LHCN-M2 (cell line): ENCODE data around the gene PLEKHA7.

GRCh38 chr11:12968592-12968810, 40.6 kb upstream of the RASSF10 start:
- RAMPAGE, long total RNA: no peak

GRCh38 chr11:13009784-13010879, 1.0 kb downstream of the RASSF10 start:
- RAMPAGE, long total RNA: no peak

GRCh38 chr11:13051331-13051738, 42.2 kb downstream of the RASSF10 start:
- RAMPAGE, long total RNA: no peak

GRCh38 chr11:13205388-13205794, 72.2 kb upstream of the BMAL1 start:
- RAMPAGE, long total RNA: no peak

DNA sequence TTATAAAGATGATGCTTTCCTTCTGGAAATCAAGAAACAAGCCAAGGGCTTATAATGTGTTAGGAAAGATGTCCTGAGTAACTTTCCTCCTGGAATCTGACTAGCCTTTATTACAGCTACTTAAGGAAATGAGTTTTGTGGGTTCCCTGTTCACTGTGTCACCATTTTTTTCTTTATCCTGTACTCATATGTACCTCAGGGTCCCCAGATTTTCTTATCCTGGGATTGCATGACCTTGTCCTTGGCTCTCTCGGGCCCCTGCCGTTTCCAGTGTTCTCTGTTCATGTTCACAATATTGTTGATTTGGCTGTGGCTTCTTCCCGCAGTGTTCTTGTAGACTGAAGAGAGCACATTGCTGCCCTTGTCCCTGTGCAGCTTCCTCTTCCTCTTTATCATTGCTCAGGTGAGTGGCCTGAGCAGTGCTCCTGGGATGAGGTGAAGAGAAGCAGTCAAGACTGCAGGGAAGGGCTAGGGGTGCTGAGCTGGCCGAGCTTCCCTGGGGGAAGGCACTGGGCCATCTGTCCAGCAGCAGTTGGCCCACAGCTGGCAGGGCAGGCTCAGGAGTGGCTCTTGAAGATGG, 17.1 kb downstream of the BMAL1 start:
- RAMPAGE, long total RNA: no peak

DNA sequence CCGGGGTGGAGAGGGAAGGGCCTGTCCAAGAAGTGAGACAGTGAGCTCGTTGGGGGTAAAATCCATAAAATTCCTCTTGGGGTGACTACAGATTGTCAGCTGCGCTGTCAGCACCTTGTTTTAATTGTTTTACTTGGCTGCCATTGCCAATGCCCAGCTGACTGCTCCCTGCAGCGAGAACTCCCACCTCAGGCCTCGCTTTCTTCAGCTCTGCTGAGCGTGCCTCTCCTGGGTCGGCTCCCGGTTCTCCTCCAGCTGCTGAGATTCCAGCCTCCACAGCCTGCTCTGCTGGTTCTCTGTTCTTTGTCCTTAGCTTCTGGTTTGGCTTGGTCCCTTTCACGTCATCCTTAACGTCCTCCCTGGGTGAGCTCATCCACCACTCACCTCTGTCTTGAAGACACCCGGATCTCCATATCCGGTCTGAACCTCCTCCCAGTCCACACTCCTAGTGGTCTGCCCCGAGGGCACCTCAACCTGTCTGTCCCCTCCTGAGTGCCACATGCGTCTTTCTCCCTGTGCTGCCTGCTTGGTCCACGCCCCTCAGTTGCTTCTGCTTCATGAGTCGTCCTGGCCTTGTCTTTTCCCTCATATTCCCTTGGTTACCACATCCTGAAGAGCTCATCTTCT, 35.5 kb downstream of the BMAL1 start:
- RAMPAGE, long total RNA: no peak

DNA sequence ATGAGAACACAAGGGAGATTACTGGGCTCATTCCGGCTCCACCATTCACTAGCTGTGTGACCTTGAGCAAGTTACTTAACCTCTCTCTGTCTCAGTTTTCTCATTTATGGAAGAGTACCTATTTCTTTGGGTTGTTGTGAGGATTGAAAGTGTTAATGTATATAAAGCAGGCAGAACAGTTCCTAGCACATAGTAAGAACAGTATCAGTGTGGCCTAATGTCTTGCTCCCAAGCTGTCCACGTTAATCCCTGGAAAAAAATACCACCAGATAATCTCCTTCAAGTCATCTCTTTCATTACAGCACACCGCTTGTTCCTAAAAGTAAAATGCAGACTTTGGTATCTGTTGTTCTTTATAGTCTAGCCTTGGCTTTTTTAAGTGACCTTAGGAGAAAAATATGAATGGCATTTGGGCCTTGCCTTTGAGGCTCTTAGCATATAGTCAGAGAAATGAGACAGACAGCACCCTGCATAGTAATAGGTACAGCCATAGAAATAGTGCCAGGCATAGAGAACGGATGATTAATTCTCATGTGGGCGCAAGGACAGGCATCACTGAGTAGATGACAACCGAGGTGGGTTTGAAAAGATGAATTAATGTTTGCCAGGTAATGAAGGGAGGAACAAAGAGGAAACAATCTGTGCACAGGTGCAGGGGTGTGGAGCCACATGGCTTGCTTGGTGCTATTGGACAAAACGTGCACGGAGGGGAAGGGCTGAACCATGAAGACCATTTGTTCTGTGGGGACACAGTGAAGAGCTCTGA, 90.3 kb downstream of the BMAL1 start:
- RAMPAGE, long total RNA: no peak

GRCh38 chr11:13669215-13669664, 772 bp downstream of the FAR1 start:
- RAMPAGE, long total RNA: no peak

GRCh38 chr11:13923772-13924578, 38.5 kb upstream of the SPON1 start:
- RAMPAGE, long total RNA: no peak

GRCh38 chr11:14237561-14237934, 121.4 kb downstream of the RRAS2 start:
- RAMPAGE, long total RNA: no peak

- RAMPAGE, long total RNA: start-site peak on the minus strand at chr11:14337093-14337130, 27 reads; start-site peak on the minus strand at chr11:14337229-14337347, 19 reads
Measured at GRCh38 chr11:14336762-14337764, 21.9 kb downstream of the RRAS2 start.

DNA sequence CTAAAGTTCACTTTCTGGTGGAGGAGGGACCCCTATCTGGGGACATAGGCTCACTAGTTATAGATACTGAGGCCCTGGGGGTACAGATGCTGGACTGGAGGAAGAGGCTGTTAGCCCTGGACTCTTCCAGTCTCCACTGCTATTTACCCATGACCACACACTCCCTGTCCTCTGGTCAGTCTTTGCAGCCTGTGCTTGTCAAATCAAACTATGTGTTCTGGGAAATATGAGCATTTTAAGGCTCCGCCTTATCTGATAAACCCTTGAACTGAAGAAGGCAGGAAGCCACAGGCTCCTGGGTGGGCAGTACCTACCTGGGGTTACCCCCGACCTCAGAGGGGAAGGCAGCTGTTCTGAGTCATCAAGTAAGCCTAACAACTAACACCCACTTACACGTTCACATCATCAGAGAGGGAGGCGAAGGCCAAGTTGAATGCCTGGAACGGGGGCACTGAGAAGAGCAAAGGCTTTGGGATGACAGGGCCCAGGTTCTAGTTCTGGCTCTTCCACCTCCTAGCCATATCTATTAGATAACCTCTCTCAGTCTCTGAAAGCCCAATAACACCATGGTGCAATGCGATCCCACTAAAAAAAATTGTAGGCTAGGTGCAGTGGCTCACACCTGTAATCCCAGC, 56.2 kb upstream of the RRAS2 start:
- RAMPAGE, long total RNA: no peak

GRCh38 chr11:14539914-14540671, 19.9 kb upstream of the PSMA1 start:
- RAMPAGE, long total RNA: no peak

DNA sequence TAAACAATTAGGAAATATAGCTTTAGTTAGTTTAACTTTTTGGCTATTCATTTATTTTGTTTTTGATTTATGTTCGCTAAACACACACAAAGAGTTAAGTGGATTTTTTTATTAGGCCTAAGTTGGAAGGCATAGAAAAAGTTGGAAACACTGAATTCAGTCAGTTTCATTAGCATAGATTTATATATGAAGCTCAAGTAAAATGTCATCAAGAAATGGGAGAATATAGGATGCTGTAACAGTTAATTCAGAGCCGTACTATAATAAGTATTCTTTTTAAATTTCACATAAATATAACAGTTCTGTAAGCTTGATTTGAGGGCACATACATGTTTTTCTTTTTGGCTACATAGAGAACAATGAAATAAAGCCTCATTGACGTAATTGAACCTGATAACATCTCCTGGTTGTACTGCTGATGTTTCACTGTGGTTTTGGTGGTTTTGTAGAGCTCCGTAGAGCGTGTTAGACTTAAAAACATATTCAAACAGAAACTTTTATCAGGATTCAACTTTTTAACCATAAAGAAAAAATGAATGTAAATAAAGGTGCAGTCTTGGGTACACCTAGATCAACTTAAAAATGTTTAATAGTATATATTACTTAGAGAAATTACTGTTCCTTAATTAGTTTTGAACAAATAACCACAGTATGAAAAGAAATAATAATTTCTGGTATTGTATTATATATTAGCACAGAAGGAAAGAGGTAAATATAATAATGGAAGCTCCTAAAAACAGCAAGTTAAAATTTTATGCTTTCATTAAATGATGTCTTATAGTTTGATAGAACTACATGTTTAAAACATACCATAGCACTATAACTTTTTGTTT, 121.6 kb downstream of the PDE3B start:
- RAMPAGE, long total RNA: no peak

DNA sequence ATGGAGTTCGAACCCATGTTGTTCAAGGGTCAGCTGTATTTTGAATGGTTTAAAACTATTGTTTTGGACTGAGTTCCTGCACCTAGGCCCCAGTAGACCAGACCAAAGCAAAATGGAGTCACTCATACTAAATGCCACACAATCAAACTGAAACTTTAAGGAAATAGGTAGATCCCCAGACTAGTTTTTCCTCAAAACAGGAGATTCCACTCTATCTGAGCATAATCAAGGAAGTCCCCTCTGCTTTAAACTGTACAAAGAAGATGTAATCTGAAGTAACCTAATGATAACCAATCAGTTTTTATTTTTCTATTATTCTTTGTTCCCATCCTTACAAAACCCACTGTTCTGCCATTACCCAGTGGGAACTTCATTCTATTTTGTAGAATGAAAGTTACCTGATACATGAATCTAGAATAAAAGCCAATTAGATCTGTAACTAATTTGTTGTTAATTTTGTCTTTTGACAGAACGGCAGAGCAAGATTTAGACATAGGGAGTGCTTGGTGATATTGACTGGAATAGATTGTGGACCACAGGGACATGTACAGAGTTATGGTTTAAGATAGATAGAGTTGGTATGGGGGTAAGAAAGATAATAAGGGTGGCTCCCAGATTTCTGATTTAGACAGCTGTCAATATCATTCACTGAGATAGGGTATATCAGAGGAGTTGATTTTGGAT, 19.0 kb downstream of the CYP2R1 start:
- RAMPAGE, long total RNA: no peak

DNA sequence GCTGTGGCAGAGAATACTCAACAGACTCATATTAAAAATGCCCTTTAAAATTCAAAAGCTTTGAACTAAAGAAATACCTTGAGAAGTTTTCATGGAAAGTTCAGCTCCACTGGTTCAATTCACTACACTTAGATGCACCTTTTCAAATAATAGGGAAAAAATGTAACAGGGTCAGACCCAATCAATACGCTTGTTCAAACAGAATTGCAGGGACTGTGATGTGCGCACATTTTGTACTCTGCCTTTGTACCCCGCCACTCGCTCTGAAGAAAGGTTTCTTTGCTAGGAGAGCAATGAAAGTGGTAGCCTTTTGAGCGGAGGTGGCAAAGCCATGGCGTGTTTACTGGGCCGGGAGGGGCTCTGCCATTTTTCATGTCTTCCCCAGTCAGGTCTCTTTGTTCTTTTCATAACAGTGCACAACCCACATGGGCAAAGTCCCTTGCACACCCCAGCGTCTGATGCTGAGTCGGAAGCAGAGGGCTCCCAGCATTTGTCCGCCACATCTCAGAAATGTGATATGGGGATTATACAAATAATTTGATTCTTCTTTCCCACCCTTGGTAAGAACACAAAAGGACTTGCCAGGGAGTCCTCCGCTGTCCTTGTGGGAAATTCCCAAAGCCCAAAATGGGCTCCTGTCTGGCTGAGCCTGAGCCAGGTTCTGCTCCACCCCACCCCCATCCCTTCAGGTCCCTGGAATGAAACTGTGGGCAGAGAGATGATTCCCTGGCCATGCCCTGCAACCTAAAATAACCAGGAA, 36.5 kb downstream of the C11orf58 start:
- RAMPAGE, long total RNA: no peak

DNA sequence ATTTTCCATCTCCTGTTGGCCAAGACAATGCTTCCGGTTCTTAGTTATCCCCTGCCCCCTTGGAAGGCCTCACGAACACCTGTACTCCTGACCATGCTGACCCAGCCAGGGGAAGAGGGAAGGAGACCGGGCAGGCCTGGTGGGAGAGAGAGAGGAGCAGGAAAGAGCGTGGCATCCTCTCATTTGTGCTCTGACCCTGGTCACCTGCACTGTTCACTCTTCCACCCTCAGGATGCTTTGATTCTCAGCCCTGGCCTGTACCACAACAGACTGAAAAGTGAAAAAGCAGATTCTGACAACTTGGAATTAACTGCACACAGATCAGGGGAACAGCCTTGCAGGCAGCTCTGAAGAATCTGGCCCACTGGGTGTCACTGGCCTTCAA, 62.6 kb downstream of the C11orf58 start:
- RAMPAGE, long total RNA: no peak

GRCh38 chr11:16902894-16903524, 111.2 kb downstream of the PLEKHA7 start:
- RAMPAGE, long total RNA: no peak

GRCh38 chr11:17011473-17012754, 2.3 kb downstream of the PLEKHA7 start:
- RAMPAGE, long total RNA: no peak

DNA sequence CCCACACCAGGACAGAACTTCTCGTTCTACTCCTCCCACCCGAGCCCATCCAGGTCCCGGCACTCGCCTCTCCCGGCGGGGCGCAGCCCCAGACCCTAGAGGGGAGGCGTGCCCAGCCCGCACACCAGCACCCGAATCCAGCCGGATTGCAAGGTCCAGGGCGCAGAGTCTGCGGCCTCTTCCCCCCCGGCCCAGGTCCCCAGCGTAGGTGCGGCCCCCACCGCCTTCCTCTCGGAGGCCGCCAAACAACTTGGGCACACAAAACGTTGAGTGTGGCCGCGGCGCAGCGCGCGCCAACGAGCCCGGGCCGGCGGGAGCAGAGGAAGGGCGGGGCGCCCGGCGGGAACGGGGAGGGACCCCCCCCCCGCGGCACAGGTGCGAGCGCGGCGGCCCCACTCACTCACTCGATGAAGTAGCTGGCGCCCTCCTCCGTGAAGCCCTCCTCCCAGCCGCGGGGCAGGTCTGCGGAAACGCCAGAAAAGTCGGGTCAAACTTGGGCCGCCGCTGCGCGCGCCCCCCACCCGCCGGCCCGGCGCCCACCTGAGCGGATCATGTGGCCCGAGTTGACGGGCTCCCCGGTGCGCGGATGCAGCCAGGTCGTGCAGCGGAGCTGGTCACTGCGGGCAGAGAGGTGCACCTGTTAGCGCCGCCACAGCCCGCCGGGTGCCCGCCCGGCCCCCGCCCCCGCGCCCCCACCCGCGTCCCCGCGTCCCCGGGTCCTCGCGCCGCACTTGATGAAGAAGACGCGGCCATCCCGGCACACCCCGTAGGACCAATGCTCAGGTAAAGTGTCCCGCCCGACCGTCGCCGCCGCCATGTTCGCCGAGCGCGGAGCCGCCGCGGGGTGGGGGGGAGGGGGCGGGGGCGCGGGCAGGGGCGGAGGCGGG, at the start of gene PLEKHA7:
PLEKHA7 (minus strand) TSS at position 830 of the 887 bp plus-strand sequence.
- RAMPAGE, long total RNA: no peak